Measurements from ENCODE around the genes CPNE5, PPIL1, C6orf89 and CMTR1.

DNA sequence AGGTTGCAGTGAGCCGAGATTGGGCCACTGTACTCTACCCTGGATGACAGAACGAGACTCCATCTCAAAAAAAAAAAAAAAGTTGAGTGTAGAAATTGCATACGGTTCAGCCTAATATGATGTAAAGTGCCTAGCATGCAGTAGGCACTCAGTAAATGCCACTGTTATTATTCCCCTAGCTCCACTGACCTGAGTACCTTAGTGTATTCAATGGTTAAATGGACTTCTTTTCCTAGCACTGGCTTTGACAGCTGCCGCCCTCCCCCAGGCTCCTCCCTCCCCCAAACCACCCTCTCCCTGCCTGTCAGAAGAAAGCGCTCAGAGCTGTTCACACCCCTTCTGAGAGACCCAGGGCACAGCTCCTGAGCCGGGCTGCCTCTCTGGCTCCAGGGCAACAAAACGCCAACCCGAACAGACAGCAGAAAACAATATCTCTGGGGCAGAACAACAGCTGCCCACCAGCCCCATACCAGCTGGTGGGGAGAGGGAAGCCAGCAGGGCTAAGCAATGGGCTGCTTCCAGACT, 4.6 kb downstream of the CPNE5 start:
- RRBS, 2 experiments, result no CpG with 5 or more reads among the region's 8 CpGs

- RRBS, 2 experiments, result no CpG with 5 or more reads among the region's 4 CpGs
These were observed 2.7 kb downstream of the CPNE5 start for GRCh38 chr6:36836393-36837191.

DNA sequence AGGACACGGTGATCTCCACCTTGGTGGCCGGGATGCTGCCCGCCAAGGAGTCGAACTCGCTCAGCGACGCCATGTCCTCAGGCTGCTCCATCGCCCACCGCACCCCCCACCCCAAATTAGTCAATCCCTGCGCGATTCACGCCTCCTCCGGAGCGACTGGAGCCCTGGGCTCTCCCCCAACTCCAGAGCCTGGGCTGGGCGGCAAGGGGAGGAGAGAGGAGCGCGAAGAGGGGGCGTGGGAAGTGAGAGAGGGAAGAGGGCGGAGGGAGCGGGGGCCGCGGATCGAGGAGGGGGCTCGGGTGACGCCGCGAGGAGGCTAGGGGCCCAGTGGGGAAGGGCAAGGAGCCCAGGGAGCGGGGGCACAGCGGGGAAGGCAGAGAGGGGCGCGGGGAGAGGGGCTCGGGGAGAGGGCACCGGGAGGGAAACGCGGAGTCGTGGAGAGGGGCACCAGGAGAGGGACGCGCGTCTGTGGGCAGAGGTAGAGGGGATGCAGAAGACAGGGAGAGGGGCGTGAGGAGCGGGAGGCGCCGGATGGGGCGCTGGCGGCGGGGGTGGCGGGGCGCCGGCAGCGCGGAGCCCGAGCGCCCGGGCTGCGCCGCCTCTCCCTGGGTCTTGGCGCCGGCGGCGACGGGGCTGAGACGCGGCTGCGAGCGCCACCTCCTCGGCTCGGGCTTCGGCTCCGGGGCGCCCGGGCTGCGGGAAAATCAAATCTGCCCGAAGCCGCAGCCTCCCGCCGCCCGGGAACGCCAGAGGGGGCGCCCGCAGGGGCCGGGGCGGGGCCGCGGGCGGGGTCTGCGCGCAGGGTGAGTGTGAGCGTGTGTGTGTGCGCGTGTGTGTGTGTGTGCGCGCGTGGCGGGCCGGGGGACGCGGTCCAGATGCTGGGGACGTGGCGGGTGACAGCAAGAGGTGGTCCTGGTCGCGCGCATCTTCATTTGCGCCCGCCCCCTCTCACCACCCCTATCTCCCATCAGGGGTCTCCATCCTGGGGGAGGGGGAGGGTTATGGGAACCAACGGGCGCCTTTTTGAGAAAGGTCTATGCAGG, at the start of gene CPNE5:
Gene CPNE5, minus strand, starts transcription at position 158 of the 1,043 bp plus-strand sequence.
- RRBS, 2 experiments, result 1 to 2% methylated on average over 35 to 50 of the region's 106 CpGs

- RRBS, 2 experiments, result 39 to 42% methylated on average over 4 of the region's 15 CpGs
These were observed 1.7 kb upstream of the CPNE5 start for GRCh38 chr6:36840875-36841477.

- RRBS, 2 experiments, result no CpG with 5 or more reads among the region's 2 CpGs
These were observed 13.5 kb upstream of the CPNE5 start for GRCh38 chr6:36852774-36853171.

- RRBS, 2 experiments, result no CpG with 5 or more reads among the region's 2 CpGs
These were observed 8.8 kb downstream of the PPIL1 start for GRCh38 chr6:36865751-36866162.

DNA sequence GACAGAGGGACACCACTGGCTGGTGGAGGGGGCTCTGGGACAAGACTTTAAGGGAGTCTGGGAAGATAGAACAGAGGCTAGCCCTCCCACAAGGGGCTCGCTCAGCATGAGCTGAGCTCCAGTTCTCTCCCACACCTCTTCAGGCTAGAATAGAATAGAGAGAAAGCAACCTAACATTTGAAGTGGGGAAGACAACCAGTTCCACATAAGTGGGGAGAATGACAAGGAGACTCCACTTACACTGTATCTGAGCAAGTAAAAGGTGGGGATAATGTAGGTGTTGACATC, 7.0 kb downstream of the PPIL1 start:
- RRBS, 2 experiments, result no CpG with 5 or more reads among the region's 1 CpG

DNA sequence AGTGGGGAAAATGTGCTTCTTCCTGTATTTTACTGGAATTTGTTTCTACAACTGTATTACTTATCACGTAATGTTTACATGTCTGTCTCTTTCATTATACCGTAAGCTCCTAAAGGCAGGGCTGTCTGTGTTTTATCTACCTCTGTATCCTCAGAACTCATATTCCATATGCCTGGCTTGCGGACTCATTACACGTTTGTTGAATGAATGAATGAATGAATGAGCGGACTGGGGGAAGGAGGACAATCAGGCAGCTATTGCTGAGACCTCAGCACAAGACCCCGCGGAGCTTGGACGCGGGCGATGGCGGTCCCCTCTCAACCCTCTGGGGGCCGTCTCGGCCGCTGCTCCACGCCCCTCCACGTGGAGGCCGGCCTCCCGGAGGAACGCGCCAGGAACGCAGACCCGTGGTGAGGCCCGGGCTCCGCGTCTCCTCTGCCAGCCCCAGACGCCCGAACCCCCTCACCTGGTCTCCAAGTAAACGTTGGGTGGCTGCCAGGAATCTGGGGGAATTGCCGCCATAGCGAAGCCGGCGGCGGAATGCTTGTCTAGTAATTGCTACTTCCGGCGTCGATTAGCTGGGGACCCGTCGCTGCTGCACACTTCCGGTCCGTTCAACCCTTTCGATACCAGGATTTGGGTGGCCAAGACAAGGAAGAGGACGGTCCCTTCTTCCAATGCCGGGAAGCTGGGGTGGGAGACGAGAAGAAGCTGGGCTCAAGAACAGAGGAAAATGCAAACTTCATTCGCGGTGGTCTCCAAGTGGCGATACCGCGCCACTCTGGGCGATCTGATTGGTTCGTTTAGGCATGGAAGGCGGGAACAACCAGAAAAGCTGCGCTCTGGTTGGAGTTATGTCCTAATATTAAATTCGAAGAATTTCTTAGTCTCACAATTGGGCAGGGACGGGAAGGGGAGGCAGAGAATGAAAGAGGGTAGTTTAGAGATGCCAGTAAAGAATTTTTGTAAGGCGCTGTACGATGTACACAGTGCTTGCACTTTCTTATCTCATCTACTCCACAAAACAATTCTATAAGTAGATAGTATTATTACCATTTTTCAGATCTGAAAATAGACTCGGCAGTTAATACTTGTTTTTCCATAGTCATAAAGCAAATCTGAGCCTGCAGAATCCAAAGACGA, at the start of gene PPIL1:
Gene PPIL1, minus strand, starts transcription at position 553 of the 1,143 bp plus-strand sequence.
- RRBS, 2 experiments, result under 1 to 1% methylated on average over 7 to 14 of the region's 59 CpGs

GRCh38 chr6:36885513-36886599, at the start of gene C6orf89:
Gene C6orf89, plus strand, starts transcription at chr6:36885952.
- RRBS, 2 experiments, result no CpG with 5 or more reads among the region's 50 CpGs

- RRBS, 2 experiments, result no CpG with 5 or more reads among the region's 6 CpGs
These were observed 22.1 kb downstream of the C6orf89 start for GRCh38 chr6:36907769-36908380.

DNA sequence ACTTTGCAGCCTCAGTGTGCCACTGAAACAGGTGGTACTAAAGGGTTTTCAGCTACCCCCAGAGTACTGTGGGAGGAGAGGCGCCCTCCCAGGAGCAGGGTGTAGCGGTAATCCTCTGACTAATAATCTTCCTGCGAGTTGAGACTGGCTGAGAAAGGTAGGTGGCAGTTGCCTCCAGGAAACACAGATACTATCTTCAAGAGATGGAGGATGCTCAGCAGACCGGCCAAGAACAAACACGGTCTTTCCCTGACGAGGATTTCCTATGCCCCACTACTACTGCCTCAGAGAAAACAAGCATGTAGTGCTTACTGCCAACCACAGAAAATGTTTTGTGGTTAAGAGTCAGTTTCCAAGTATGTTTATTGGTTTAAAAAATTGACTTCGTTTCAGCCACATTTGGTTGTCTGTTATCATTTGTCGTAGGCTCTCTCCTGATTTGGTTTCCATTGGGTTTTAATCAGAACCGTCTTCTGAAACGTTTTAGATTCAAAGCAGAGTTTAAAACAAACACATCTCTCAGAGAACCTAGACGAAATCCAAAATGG, 26.9 kb downstream of the C6orf89 start:
- RRBS, 2 experiments, result no CpG with 5 or more reads among the region's 11 CpGs

GRCh38 chr6:36975922-36976125, 10.2 kb downstream of the MTCH1 start:
- RRBS, 2 experiments, result no CpG with 5 or more reads among the region's 3 CpGs

GRCh38 chr6:36978288-36978984, 7.6 kb downstream of the MTCH1 start:
- RRBS, 2 experiments, result no CpG with 5 or more reads among the region's 8 CpGs

GRCh38 chr6:37008609-37009118, 3.2 kb downstream of the FGD2 start:
- RRBS, 2 experiments, result no CpG with 5 or more reads among the region's 10 CpGs

DNA sequence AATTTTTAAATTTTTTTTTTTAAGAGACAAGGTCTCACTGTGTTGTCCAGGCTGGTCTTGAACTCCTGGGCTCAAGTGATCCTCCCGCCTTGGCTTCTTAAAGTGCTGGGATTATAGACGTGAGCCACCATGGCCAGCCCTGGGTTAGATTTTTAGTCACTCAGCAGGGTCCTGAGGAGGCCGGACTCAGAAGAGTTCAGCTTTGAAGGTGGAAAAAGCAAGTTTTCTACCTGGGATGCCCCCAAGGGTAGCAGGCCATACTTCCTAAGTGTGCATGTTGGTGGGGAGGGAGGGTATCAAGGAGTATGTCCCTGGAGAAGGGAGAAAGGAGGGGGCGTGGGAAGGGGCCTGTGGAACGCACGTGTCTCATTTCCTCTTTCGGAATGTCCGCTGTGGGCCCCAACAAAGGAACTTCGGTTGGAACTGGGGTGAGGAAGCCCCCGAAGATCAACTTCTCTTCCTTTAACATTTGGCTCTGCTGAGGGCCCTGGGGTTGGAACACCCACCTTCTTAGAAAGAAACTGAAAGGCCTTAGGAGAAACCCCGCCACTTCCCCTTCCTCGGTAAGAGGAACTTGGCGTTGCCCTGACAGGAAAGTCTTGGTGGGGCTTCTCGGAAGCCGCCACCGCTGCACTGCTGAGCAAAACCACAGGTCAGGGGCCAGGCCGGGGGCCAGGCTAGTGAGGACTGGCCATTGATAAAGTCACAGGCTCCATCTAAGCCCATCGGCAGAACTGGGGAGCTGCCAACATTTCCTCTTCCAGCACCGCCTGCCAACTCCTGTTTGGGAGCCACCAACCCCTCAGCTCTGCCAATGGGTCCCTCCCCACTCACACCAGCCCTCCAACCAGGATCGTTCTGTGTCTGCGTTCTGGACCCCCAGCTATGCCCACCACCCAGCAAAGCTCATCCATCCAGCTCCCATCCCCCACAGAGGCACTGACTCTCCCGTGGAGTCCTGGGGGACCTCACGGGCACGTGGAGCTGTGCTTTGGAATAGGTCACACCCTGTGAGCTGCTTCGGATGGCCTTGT, 44.6 kb downstream of the FGD2 start:
- RRBS, 2 experiments, result no CpG with 5 or more reads among the region's 25 CpGs

DNA sequence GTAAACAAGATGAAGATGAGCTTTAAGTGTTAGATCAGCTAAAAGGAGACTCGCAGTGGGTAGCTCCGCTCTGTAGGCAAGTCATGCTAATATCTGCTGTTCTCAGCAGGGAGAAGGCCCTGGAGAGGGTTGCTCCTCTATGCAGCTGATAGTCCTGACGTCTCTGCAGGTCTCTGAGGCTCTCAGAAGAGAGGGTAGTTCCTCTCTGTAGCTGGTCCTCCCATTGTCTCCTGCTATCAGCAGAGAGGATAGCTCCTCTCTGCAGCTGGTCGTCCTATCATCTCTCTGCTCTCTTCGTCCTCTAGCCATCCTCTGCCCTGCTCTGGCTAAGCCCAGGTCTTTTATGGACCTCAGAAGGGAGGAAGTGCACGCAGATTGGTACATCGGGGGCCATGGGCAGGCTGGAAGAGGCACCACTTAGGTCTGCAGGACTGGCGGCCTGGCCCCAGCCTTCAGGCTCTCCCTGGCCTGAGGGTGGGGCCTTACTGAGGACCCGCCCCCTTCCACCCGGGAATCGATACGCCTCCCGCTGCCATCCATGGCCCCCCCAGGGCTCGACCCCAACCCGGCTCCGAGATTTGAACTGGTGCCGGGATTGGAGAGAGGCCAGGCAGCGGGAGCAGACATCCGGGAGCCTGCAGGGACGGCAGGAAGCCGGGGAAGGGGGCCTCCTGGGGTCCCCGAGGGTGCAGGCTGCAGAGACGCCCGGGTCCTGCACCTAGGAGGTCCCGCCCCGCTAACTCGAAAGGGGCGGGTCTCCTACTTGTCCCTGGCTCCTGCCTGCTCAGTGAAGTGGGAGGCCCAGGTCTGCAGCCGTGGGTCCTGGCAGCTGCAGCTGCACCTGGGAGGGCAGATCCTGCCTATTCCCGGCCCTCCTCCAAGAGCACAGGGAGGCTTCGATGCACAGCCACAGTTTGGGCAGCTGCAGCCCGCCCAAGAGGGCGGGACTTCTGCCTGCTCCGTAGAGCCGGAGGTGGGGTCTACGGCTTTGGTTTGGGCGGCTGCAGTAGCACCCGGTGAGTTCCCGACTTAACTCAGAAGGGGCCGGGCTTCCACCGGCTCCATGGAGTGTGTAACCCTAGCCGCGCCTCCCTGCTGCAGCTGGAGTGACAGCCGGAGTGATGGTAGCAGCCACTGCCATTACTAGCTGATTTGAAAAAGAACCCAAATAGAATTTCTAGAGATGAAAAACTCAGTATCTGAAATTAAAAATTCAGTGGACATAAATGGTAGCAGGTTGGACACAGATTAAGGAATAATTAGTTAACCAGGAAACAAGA, 35.4 kb upstream of the TBC1D22B start:
- RRBS, 2 experiments, result 1 to 2% methylated on average over 17 of the region's 44 CpGs

DNA sequence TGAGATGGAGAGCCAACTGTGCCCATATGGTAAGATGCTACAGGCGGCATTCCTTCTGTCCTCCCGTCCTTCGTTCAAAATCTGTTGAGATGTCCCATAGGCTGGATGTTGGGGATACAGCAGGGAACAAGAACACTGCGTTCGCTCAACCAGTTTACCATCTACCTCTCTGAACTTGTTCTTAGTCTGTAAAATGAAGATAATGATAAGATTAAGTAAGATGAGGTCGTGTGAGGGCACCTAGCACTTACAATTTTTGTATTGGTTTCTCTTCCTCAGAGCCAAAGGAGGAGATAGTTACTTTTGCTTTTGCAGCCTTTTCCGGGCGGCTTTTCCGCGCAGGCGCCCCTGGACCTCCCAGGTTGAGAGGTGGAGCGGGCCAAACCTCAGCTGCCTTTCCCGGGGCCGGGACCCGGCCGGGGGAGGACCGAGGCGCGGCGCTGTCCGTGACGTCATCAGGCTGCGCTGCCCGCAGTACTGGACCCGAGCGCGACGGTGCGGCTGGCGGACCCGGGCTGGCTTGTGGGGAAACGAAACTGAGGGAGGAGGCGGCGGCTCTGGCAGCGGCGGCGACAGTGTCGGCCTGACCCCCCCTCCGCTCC, at the start of gene CMTR1:
Gene CMTR1, plus strand, starts transcription at position 472 of the 602 bp plus-strand sequence.
- RRBS, 2 experiments, result under 1 to 1% methylated on average over 25 of the region's 39 CpGs

DNA sequence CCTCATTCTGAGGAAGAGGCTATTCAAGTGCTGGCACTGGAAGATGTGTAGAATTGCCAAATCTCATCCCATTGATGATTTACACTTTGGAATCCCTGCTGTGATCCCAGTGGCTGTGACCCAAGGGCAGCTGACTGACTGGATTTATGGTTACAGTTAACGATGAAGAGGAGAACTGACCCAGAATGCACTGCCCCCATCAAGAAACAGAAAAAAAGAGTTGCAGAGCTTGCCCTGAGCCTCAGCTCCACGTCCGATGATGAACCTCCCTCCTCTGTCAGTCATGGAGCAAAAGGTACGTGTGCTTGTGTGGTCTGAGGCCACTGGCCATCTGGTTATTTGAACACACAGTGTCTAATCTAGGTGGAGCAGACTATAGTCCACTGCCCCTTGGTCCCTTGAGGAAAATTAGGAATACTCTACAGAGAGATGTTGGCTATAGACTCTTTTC, 2.5 kb downstream of the CMTR1 start:
- RRBS, 2 experiments, result no CpG with 5 or more reads among the region's 4 CpGs

- RRBS, 2 experiments, result no CpG with 5 or more reads among the region's 3 CpGs
These were observed 9.6 kb downstream of the CMTR1 start for GRCh38 chr6:37442547-37443124.

DNA sequence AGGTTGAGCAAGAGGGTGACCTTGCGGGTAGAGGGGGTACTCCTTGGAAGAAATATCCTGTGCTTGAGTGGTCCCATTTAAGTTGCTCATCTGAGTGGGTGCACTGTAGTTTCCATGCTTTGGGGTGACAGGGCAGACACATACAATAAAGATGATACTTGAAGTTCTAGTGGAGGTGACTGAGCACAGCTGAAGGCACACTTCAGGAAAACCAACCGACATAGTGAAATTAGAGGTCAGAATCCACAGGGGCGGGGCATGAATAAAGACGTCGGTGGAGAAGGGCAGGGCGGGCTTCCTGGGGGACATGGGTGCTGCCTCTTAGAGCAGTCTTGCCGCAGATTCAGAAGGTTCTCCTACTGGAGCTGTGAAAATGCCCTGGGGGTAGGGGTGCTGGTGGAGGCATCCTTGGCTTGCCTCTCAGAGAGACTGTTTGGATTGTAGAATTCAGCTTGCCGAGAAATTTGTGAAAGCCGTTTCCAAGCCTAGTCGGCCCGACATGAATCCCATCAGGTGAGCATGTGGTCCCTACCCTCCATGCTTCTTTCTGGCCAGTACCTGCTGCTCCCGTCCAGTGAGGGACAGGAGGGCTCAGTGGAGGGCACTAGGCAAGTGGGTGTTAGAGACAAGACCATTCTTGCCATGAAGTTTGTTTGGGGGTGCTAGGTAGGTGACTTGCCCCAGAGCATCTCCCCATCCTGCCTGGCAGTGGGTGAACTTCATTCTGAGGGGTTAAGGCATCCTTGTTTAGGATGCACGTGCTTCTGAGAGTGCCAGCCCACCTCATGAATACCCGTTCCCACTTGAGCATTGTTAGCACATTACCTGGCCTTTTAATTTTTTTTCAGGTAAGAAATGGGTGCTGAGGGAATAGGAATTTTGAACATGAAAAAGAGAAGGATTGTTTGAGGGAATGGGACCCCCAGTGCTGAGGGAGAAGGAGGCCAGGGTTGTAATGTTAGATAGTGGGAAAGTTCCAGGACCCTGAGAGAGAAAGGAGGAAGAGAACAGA, 23.7 kb downstream of the CCDC167 start:
- RRBS, 2 experiments, result no CpG with 5 or more reads among the region's 14 CpGs

Data from bronchial epithelial cell (primary cell).